Colic lymph node (tissue), 1 donor: ENCODE measurements around the genes COP1, BRINP2 and TDRD5.

DNA sequence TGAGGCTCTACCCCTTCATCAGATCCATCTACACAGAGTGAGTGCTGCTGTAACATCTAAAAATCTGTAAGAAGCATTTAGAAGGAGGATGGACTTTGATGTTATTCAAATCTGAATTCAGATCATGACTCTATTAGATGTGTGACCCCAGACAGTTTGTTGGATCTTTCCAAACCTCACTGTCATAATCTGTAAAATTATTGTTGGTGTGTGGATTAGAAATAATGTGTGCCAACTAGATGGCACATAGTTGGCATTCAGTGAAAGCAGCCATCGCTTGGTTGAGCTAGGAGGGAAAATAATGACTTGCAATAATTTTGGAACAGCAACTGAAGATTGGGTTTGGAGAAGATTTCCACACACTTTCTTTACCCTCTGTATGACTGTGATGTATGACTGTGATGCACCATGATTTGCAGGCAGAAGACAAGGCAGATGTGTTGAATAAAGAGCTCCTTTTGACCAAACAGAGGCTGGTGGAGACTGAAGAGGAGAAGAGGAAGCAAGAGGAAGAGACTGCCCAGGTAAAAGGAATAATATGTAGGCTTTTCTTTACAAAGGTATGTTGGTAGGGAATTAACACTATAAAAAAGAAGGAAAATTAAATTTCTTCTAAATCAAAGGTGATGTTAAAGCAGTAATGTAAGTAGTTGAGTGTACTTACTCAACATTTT, 24.0 kb upstream of the CACYBP start:
- PRO-cap = no peak

DNA sequence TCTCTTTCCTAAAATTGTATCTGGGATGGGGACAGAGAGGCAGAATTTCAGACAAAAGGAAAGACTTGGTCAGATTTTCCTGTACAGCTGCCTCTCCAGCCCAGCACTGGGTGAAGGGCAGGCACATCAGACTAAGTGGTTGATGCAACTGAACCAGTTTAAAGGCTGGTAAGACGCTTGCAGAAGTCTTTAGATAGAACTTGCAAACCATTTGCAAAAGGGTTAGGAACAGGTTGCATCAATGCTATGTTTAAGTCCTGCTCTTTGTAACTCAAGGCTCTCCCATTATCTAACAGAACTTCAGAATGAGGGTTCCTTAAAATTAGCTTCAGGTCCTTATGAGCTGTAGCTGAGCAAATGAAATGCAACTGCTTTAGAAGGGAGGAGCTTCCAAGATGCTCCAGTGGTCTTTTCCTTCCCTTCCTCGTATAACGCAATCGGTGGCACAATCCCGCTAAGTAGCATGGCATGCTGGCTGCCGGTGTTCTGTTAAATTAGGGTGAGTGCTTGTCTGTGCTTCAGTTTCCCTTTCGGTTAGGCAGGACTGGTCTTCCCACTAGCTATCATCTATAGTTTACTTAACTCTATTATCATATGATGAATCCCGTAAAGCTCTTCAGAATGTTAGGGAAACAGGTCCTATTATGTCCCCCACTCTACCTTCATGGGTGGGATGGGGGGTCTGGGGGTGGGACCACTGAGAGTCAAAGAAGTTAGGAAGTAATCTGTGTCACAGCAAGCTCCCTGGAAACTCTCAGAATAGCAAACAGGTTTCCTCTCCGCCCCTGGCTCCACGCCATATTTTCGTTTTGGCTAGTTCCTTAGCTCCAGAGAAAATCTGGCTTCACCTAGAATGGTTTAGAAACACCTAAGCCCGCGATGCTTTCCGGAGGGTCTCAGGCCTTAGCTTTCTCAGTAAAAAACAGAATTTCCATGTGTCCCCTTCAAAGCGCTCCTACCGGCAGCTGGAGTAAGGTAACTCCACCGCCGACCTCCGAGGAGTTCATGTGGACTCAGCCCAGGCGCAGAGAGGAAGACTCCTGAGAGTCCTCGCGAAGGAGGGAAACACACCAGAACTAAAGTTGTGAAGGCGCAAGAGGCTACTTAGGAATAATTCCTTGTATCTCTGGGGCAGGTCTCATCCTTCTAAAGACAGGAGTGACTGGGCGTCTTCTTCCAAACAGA, 782 bp downstream of the KIAA0040 start:
- PRO-cap = unidirectional peak, plus-strand start at position 436 of the sequence; bidirectional peak, plus-strand start at position 521 of the sequence, minus-strand start at position 496 of the sequence; bidirectional peak, plus-strand start at position 1,006 of the sequence, minus-strand start at position 999 of the sequence

DNA sequence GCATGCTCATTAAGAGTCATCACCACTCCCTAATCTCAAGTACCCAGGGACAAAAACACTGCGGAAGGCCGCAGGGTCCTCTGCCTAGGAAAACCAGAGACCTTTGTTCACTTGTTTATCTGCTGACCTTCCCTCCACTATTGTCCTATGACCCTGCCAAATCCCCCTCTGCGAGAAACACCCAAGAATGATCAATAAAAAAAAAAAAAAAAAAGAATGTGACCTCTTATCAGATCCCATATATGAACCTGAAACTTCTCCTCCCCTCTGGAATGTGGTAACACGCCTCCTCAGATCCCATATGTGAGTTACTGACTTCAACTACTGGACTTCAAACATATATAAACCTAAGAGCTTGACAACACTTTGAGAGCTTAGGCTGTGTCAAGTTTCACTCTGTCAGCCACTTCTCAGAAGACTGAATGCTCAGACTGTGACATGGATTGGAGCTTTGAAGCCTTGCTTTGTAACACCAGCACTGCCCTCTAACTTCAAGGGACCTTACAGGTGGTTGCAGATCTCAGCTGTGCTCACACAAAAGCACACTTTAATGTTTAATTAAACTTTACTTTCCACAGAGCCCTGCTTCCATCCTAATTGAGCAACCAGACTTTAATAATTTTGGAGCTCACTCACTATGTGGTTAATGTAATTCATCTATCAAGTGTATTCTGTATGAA, 148.4 kb downstream of the COP1 start:
- PRO-cap = no peak

GRCh38 chr1:176206938-176207841, at the start of gene COP1:
COP1 (minus strand) TSS chr1:176207286.
- PRO-cap = bidirectional peak, plus-strand start at chr1:176207344, minus-strand start at chr1:176207270; bidirectional peak, plus-strand start at chr1:176207665, minus-strand start at chr1:176207518

GRCh38 chr1:176801379-176801819, 338.4 kb downstream of the PAPPA2 start:
- PRO-cap = no peak

GRCh38 chr1:177170494-177171185, at the start of gene BRINP2:
BRINP2 (plus strand) TSS chr1:177170958.
- PRO-cap = no peak

DNA sequence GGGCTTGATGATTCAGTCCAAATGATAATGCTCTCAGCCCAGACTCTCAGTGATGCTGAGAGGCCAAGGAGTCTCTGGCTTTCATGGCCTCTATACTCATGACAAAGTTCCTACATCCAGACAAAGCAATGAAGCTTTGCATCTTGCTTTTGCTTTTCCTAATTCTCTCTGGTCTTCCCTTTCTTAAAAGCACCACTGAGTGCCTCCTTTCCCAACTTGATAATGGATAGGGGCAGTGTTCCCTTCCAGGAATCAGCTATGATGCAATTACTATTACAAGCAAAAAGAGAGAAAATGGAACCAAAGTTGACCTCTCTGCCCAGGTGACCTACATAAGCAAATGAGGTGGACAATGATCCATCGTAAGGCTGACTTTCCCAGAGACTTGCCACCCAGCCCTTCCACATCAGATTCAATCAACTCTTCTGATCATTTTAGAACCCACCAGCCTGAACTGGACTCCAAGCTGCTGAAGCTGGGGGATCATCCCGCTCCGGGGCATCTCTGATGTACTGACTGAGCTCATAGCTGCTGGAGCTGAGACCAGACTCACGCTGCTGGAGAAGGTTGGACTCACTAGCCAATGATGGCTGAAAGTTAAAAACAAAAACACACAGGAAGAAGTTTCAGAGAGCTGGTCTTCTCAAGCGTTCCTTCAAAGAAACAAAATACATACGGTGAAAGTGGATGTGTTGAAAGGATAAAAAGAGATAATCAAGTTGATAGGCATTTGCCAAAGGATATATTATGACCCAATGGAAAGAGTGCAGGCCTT, 8.5 kb downstream of the SEC16B start:
- PRO-cap = no peak

DNA sequence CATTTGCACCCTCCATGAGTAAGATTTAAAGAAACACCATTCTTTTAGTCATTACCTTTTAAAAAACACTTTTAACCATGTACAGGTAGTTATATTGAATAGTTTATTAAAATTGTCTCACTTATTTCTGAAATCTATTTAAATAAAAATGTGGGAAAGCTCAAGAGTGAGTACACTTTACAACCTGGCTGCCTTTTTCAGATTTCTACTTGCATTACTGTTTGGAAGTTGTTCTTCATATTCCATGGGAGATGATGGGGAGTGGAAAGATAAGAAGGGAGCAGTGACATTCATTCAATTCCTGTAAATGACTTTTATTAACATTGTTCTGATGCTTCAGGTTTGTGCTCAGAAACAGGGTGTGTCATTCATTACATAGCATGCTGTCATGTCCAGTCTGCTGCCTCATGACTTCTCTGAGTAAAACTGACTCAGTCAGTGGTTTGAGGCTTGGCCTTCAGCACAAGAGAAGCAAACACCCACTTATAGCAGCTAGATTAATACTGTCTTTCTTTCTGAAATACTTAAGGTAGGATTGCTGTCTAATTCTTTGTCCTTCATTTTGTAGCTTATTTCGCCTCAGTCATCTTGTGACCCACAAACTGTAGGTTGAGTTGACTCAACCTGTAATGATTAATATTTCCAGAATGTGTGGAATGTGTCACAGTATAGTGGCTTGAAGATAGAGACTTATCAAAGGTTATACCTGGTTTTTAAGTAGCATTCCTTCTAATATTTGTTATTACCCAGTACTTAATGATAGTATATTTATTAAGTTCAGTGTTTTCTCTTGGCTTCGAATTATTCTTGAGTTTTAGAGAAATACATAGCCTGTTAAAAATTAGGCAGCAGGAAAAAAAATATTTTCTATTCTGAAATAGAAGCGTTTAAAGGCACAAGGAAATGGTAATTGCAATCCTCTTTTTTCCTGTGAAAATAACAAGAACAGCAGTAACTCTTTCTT, 32.9 kb downstream of the RASAL2 start:
- PRO-cap = no peak

GRCh38 chr1:178184759-178185665, 91.1 kb downstream of the RASAL2 start:
- PRO-cap = no peak

DNA sequence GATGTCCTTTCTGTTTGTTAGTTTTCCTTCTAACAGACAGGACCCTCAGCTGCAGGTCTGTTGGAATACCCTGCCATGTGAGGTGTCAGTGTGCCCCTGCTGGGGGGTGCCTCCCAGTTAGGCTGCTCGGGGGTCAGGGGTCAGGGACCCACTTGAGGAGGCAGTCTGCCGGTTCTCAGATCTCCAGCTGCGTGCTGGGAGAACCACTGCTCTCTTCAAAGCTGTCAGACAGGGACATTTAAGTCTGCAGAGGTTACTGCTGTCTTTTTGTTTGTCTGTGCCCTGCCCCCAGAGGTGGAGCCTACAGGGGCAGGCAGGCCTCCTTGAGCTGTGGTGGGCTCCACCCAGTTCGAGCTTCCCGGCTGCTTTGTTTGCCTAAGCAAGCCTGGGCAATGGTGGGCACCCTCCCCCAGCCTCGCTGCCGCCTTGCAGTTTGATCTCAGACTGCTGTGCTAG, 176.8 kb downstream of the CLEC20A start:
- PRO-cap = no peak

GRCh38 chr1:178371758-178372370, 124.9 kb downstream of the CLEC20A start:
- PRO-cap = no peak

DNA sequence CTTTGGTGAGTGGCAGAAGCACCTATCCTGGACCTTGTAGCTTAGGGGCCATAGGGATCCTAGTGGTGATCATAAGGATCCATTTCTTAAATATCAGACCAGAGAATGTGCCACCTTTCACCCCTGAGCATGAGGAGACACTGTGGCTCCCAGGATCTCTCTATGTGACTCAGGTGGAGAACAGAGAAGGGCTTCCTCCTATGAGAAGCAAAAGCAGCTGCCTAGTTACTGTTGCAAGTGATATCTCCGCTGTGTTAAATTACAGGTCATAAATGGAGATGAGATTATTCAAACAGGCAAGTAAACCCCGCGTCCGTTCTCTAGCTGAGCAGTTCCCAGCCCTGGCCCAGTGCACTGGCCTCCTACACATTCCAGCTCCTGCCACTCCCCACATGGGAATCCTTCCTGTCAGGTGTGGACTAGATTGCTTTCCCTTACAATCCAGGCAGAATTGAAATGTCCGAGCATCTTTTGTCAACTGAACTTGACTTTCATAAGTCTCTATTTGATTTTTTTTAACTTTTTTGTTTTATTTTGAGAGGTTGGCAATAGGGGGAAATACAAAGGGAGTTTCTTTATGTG, 26.2 kb downstream of the CLEC20A start:
- PRO-cap = no peak

GRCh38 chr1:178605765-178606024, 92.8 kb downstream of the TEX35 start:
- PRO-cap = bidirectional peak, plus-strand start at chr1:178605878, minus-strand start at chr1:178605854

- PRO-cap = bidirectional peak, plus-strand start at chr1:178606274, minus-strand start at chr1:178606137
Observed at GRCh38 chr1:178606025-178606643, 93.2 kb downstream of the TEX35 start.

DNA sequence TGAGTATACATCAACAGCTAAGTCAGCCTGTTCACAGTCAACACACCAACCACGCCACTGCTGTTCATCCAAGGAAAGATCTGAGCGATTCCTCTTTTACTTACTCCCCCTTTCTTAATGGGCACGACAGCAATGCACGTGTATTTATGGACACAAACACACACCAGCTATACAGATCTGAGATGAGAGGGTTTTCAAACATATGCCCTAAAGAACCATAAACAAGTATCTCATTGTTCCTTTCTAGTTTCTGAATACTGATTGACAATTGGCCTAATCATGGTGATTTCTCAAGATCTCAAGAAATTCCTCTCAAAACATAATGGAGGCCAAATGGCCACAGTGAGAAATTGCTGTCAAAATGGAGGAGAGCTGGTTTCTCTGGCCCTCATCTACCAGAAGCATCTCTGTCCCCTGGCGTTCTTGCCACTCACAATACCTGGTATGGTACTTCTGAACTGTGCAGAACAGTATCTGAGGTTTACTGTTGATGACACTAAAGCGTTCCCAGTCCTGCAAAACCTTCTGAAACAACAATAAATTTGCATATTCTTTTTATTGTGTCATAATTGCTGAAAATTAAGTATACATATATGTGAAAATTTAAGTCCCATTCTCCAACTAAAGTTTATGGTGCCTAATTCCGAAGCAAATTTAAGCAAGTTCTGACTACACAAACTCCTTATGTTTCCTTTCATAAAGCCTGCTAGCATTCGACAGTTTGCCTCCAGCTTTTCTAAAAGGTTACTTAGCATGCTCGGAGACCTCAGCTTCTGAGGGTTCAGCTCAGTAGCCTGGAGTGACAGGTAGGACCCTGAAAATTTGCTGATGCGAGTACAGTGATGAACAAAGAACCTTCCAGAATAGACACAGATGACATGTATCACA, 18.3 kb downstream of the TOR3A start:
- PRO-cap = no peak

DNA sequence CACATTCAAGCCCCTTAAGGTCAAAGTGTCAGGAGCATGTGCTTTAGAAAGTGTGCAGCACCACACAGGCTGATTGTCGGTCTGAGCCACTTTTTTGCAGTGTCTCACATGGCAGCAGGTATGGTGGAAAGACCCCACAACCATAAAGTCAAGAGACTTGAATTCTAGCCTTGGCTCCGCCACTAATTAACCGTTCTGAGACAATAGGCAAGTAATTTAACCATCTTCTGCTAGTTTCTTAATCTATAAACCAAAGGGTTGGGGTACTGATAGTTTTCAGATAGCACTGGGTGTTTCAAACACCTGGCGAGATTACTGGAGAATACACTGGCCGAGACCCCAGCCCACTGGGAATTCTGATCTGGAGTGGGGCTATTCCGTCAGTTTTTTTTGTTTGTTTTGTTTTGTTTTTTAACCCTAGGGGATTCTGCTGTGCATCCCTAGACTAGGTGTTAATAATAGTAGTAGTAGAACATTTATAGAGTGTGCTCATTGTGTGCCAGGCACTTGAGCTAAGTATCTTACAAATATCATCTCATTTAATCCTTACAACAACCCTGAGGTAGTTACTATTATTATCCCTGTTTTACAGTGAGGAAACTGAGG, 21.9 kb downstream of the TOR3A start:
- PRO-cap = no peak

- PRO-cap = no peak
Observed at GRCh38 chr1:179118522-179119049, 36.7 kb downstream of the TOR3A start.

GRCh38 chr1:179591504-179592432, at the start of gene TDRD5:
TDRD5 (plus strand) TSS chr1:179591832.
- PRO-cap = no peak

DNA sequence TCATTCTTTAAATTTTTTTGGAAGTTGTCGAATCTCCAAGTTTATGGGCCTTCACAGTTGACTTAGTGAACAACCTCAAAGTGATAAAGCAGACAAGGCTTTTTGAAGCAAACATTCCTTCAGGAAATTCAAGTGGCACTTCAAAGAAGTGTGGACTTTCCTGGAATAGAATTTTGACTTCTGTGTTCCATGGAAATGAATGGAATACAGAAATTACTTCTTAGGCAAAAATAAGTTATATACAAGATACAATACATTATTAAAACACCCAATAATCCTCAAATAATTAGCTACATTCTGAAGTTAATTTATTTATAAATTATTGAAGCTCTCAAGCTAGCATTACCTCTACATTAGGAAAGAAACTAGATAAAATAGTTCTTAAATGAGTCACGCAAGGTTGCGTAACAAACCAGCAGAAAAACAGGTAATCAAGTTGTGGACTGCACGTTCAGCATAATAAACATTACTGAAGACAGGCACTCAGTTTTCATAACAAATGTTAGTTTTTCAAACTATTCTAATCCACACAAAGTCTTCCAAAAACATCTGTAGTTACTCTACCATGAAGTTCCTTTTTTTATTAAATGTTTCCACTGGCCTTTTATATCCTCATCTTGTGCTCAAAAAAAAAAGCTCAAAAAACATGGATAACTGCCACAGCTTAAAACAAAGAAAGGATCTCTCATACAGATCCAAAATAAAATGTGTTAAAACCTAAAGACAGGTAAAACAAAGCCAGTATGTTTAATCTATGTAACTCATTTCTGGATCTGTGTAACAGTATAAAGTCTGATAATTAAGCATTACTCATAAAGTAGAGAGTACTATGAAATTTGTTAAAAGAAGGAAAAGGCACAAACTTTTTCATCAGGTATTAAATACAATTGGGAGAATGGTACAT, 1.3 kb downstream of the TOR1AIP2 start:
- PRO-cap = no peak

DNA sequence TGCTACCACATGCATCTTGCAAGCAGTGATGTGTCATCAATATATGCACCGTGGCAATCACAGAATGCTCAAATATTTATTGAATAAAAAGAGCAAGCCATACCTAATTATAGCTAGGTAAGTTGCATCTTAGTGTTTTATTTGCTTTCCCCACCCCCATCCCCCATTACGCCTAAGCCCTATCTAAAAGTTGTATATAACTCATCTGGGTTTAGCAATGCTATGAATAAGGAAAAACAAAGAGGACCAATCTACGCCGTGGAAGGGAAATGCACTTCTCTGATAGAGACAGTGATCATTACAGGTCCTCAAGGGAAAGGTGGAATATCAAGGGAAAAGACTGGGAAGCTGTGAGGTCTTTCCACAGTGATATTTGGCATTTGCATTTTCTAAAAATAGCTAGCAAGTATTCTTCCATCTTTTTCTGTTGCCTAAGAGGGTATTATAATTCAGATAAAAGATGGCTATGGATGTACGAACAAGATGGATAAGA, 32.2 kb upstream of the CEP350 start:
- PRO-cap = no peak